GM19240 (cell line): ENCODE measurements around the genes KLHL1 and KLF5.

DNA sequence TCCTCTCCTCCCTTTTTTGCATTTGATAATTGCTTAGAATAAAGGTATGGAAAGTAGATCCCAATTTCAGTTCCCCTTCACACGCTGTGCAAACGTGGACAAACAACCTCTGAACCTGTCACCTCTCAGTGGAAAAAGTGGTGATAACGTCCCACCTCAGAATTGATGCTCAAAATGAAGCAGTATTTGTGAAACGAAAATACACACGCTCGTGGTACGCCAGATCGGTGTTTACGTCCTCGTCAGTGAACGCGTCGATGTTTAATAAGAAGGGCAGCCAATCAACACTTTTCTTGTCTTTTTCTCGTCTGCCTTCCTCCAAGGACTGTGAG lies 446 bp upstream of the CKAP2 start:
- RRBS, result no CpG with 5 or more reads among the region's 14 CpGs

DNA sequence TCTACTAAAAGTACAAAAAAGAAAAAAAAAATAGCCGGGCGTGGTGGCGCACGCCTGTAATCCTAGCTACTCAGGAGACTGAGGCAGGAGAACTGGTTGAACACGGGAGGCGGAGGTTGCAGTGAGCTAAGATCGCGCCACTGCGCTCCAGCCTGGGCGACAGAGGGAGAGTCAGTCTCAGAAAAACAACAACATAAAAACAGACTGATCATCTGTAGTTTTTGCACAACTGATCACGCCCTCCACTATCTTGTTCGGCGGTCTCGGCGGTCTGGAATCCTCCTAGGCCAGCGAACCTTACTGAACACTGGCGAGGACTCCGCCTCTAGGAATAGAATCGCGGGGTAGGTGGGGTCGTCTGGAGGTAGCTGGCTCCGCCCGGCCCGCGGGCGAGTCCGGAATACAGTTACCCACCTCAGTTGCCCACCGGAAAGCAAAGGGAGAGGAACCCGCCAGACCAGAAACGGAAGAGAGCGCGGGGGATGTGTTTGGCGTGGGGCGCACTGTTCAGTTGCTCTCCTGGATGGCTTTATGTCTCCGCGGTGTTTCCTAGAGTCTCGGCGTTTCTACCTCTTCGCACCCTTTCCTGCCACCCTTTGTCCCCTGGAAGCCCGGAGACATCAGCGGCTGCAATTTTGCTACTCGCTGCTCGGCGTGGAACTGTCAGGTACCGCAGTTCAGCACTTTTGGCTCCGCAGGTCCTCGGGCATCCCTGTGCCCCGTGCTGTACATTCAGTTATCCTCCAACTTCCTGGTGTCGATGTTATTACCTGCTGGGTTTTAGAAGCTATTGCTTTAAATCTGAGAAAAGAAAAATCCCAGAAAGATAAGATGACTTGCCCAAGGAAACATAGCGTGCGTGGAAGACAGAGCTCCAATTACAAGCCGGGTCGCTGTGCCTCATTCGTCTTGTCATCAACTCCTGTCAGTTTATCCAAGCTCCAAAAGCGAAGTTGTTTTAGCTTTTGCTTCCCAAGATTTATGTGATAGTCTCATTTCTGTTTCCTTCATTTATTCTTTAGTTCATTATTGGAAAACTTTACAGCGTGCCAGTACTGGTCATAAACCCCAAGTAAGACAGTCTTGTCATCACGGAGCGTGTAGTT lies 24.9 kb upstream of the HNRNPA1L2 start:
- RRBS, result no CpG with 5 or more reads among the region's 58 CpGs

GRCh38 chr13:53041654-53042395 lies 13.2 kb downstream of the OLFM4 start:
- RRBS, result no CpG with 5 or more reads among the region's 3 CpGs

DNA sequence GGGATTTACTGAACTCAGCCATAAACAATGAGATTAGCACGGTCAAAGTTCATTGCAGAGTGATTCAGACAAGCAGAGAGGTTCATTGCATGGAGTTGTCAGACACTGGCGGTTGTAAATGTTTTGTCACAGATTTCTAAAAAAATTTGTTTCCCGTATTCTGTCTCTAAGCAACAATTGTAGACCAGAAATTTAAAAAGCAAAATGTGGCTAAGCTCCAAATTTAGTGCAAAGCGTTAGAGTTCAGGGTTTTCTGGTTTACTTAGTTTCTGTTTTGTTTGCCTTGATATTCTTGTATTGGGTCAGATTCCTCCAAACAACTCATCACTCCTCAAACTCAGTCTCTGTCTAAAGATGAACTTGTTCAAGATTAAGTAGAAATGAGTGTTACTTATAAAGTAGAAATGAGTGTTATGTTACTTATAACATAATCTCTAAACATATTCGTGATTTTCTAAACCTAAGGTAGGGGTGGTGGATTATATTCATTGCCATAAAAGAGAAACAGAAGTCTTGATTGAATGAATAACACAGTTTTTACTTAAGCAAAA lies 94.4 kb upstream of the PRR20A start:
- RRBS, result no CpG with 5 or more reads among the region's 5 CpGs

DNA sequence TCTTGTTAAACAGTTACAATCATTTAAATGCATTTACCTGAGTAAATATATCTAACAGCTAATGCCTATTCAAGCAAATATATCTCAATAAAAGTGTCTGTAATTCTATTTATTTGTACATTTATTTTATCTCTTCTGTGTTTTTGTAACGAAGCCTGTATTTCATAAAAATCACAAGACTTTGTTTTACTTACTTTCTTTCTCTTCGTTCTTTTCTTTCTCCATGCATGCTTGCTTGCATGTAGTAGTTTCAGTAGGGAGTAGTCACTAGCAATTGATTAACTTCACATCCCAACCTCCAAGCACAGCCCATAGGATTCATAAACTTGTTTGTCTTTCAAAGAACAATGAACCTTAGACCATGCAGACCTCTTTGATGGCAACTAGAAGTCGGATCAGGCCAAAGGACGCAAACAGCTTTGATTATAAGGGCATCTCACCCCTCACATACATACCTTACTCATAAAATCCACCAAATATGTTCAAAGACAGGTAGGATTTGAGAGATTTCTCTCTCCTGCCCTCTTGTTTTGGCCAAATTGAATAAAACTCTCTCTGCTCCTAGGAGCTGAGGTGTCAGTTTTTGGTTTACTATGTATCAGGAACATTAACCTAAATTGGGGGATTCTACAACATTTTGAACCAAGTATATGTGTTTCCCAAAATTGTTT lies 3.1 kb upstream of the PRR20A start:
- RRBS, result no CpG with 5 or more reads among the region's 4 CpGs

DNA sequence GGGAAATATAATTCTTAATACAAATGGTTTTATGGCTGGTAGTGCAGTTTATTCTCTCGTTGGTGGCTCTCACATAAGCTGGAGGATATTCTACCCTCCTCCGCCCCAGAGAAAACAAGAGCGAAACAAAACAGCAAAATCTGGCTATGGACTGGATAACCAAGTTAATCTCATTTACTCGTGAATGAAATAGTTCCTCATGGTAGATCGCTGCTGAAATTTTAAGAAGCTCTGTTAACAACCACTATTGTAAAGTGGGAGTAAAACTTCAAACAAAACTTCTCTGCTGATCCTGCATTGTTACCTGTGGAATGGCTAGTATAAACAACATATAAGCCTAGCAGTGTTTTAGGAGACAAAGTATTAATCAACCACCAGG lies 30.2 kb upstream of the PCDH17 start:
- RRBS, result no CpG with 5 or more reads among the region's 5 CpGs

DNA sequence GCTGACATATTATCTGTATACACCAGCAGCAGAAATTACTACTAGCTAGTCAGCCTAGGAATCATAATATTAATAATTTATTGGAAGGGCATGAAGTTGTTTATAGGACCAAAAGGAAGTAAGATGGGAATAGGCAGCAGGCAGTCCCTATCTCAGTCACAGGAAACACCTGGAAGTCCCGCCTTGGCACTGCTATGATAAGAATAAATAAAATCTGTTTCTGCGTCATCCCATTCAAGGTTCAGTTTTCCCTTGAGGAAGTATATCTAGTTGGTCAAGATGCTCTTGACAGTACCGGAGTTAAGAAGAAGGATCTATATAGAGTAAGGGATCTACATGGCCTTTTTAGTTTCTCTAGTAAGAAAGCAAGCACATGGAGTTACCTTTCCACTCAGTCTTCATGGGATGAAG lies 830.7 kb downstream of the DIAPH3 start:
- RRBS, result no CpG with 5 or more reads among the region's 3 CpGs

- RRBS, result no CpG with 5 or more reads among the region's 6 CpGs
Measured at GRCh38 chr13:59336959-59337668, 826.6 kb downstream of the DIAPH3 start.

- RRBS, result no CpG with 5 or more reads among the region's 3 CpGs
Measured at GRCh38 chr13:59497590-59498234, 666.0 kb downstream of the DIAPH3 start.

- RRBS, result no CpG with 5 or more reads among the region's 12 CpGs
Measured at GRCh38 chr13:61339375-61339794, 76.3 kb downstream of the PCDH20 start.

DNA sequence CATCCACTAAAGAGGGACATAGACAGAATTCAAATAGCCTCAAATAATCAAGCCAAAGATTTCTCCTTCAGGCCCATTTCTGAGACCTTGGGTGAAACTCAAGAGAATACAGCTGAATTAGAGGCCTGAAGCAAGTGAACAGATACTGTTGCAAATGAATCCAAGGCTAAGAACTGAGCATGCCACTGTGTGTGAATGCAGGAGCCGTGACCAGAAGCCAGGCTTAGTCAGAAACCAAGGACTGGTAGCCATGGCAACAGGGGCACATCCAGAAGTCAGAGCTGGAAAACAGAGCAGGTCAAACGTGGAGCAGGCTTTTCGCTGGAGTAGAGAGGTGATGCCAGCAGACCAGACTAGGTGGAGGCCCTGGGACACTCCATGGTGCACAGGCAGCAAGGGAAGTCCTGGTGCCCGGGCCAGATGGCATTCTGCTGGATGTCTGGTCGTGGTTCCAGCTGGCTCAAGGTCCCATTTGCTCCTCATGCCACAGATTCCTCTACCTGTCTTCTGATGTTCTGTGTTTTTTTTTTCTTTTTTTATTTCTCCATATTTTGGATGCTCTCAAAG lies 564.1 kb downstream of the PCDH9 start:
- RRBS, result no CpG with 5 or more reads among the region's 5 CpGs

DNA sequence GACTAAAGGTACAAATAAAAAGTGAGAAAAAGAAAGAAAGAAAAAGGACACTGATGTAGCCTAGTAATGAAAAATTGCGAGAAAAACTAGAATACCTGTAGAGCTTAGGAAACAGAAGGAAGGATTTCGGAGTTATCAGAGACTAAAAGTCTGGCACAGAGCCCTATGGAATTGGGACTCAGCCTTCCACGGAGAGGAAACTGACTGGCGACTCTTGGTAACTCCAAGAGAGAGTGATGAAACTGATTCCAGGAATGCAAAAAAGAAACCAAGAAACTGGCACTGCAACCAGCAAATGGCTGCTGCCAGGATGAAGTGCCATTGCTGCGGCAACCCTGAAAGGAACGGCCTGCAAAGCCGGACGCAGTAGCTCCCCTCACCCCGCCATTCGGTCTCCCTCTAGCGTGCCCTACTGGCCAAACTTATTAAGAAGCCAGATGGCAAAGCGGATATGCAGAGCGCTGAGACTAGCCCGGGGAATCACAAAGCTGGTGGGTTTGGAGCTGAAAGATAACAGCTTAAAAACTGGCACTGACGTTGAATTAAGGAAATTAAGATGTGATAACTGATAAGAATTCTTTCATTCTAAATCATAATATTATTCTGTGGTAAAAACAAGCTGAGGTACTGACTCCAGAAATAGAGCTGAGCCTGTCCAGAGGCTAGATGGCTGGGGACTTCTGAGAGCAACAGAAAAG lies 236.0 kb downstream of the PCDH9 start:
- RRBS, result no CpG with 5 or more reads among the region's 15 CpGs

- RRBS, result no CpG with 5 or more reads among the region's 21 CpGs
Measured at GRCh38 chr13:70108062-70108767, at the start of gene KLHL1. Gene KLHL1 (minus strand): TSS chr13:70108452.

GRCh38 chr13:71379066-71379313 lies 488.0 kb downstream of the DACH1 start:
- RRBS, result no CpG with 5 or more reads among the region's 2 CpGs

DNA sequence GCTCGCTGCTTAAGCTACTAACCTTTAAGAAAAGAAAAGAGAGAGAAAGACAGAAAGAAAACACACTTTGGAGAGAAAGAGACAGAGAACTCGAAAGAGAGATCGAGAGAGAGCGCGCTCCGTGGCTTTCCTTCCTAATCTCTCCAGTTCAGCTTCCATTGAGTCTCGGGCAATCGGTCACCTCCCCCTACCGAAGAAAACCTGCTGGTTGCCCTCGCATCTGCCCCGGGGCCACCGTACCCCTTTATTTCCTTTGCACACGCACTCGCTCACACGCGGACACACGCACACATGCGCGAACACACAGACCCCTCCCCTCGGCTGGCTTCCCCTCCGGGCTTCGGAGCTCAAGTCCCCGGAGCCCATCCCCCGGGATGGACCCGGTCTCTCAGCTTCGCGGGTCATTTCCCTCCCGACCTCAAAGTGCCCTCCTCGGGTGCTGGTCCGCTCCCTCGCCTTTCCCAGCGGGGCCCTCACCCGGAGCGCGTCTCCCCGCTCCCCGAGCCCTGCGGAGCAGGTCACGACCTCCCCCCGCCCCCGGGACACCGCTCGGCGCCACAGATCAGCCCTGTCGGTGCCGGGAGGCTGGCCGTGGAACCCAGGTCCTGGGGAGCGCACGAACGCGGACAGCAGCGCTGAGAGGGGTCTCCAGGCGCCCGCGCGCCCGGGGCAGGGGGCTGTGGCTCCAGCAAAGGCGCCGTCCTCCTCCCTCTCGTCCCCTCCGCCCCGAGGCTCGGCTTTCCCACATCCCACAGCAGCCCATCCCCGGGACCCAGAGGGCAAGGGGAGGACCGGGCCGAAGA lies 1.9 kb downstream of the DACH1 start:
- RRBS, result 7% methylated on average over 36 of the region's 66 CpGs

- RRBS, result no CpG with 5 or more reads among the region's 2 CpGs
Measured at GRCh38 chr13:72249926-72250447, 383.0 kb upstream of the DACH1 start.

DNA sequence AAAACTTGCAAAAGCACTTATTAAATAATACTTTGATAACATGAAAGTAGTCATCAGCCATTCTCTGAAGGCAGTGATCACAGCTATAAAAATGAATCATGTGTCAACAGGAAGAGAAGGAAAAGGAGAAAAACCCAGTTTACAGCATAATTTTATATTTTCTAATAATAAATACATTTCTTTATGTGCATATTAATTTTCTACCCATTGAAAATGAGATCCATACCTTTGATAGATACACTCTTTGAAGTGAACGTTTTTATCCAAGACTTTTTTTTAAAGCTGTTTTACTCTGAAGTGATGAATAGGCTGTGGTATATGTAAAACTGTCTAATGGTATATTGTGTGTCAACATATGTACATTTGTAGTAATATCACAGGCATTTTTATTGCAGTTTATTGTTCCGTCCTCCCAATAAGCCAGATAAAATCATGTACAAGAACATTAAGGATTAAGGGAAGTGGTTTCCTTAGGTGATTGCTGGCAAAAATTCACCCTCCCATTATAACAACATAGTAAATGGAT lies 1.3 kb upstream of the KLF5 start:
- RRBS, result no CpG with 5 or more reads among the region's 2 CpGs

DNA sequence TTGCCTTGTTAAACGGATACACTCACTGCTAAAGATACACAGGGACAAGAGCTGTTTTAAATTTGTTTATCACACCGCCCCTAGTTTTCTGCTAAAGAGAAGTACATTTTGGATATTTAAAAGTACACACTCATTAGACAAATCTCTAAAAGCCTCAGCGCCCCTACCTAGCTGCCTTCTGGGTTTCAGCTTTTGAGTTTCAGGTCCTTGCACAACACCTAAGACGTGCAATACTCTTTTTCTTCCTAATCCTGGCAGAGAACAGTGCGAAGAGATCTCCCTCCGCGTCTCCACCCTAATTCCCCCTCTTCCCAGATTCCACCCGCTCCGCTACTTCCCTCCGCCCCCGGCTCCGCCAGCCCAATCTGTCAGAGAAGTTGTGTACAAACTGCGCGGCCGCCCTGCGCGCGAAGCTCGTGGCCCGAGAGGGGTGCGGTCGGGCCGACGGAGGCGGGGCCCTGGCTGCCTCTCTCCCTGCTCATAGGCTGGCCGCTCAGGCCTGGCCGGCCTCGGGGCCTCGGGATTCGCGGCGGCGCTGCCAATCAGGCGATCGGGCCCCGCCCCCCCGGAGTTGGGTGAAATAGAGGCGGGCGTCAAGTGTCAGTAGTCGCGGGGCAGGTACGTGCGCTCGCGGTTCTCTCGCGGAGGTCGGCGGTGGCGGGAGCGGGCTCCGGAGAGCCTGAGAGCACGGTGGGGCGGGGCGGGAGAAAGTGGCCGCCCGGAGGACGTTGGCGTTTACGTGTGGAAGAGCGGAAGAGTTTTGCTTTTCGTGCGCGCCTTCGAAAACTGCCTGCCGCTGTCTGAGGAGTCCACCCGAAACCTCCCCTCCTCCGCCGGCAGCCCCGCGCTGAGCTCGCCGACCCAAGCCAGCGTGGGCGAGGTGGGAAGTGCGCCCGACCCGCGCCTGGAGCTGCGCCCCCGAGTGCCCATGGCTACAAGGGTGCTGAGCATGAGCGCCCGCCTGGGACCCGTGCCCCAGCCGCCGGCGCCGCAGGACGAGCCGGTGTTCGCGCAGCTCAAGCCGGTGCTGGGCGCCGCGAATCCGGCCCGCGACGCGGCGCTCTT lies at the start of gene KLF5:
Gene KLF5, plus strand, starts transcription at position 606 of the 1,065 bp plus-strand sequence.
- RRBS, result 2% methylated on average over 25 of the region's 102 CpGs

GRCh38 chr13:73061854-73063080 lies 3.5 kb downstream of the KLF5 start:
- RRBS, result no CpG with 5 or more reads among the region's 25 CpGs

GRCh38 chr13:73065883-73066642 lies 7.3 kb downstream of the KLF5 start:
- RRBS, result no CpG with 5 or more reads among the region's 8 CpGs